Measurements from ENCODE around the genes PIK3CA and GNB4.

- PRO-cap: no peak
- RRBS, 2 experiments: no CpG with 5 or more reads among the region's 7 CpGs
These were observed 417.2 kb upstream of the NAALADL2 start for GRCh38 chr3:174441867-174442373.

GRCh38 chr3:176361917-176362400 lies 835.3 kb downstream of the TBL1XR1 start:
- PRO-cap: no peak
- RRBS, 2 experiments: no CpG with 5 or more reads among the region's 20 CpGs

DNA sequence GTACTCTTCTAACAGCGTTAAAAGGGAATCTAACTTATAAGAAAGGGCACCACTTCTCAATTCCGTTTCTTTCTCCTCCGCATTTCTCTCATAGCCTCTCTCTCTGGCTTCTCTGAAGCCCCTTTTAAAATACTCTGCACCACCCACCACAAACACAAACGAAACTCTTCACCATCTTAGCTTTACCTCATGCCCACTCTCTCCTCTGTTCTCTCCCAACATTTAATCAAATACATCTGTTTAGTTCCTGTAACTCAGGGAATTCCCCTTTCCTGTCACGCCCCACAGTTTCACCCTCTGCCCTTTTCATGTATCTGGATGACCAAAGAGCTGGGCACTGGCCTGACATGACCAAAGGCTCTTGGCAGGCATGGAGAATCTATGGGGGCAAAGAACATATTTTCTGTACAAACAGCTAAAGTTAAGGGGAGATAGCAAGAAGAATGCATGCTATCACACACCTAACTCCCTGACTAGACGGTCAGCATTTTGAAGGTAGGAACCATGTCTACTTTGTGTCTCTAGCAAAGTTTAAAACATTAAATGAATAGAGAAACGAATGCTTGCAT lies 270.0 kb downstream of the TBL1XR1 start:
- PRO-cap: no peak
- RRBS, 2 experiments: no CpG with 5 or more reads among the region's 7 CpGs

GRCh38 chr3:177169925-177170552 lies 27.2 kb downstream of the TBL1XR1 start:
- PRO-cap: unidirectional peak, minus-strand start at chr3:177170137
- RRBS, 2 experiments: no CpG with 5 or more reads among the region's 3 CpGs

DNA sequence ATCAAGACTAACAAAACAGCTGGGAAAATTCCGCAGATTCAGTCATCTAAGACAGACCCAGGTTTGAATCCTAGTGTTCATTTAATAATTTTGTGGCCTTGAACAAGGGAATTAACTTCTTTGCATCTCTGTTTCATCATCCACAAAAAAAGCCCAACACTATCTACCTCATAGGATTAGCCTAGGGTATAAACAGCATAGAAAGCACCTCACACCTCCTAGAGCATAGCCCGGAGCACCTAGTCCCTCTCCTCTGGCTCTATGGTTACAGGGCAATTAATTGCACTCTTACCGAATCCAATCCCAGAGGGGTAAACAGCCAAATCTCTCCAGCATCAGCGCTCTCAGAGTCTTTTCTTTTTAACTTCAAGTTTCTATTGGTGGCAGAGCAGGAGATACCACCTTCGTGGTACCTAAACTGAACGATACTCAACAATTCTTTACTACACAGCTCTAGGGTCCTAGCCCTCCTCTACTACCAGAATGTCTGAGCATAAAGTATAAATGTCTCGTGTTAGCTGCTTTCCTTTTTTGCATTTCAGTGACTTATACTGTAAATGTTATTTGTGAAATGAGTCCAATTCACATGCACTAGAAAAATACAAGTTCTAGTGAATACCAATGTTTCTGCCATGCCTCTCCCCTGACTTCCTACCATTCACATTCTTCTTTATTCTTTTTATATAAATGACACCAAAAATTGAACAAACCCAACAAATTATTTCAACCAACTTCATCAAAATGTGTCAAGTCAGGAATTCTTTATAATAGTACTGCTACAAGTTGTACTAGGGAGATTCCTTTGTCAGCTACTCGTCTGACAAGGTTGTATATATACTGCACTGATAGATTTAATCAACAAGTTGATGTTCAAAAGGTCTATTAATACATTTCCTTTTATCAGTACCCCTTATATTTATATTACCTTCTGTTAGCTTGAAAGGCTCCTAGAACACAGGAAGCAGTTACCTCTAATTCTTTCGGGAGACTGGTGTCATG lies 3.2 kb downstream of the TBL1XR1 start:
- PRO-cap: no peak
- RRBS, 2 experiments: no CpG with 5 or more reads among the region's 9 CpGs

DNA sequence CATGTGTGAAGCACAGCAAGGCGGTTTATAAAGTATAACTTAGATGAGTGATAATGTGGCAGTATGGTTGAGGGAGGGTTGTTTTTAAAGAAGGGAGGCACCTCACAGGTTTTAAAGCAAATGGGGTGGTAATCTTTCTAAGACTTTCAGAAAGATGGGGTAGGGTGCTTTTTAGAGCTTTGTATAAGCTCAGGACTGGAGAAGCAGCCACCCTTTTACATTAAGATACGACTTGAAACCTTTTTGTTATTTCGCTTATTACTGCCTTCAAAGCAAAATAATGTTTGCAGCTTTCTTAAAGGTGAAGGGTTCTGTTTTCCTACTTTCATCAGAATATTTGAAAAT lies 1.1 kb upstream of the TBL1XR1 start:
- PRO-cap: no peak
- RRBS, 2 experiments: no CpG with 5 or more reads among the region's 3 CpGs

DNA sequence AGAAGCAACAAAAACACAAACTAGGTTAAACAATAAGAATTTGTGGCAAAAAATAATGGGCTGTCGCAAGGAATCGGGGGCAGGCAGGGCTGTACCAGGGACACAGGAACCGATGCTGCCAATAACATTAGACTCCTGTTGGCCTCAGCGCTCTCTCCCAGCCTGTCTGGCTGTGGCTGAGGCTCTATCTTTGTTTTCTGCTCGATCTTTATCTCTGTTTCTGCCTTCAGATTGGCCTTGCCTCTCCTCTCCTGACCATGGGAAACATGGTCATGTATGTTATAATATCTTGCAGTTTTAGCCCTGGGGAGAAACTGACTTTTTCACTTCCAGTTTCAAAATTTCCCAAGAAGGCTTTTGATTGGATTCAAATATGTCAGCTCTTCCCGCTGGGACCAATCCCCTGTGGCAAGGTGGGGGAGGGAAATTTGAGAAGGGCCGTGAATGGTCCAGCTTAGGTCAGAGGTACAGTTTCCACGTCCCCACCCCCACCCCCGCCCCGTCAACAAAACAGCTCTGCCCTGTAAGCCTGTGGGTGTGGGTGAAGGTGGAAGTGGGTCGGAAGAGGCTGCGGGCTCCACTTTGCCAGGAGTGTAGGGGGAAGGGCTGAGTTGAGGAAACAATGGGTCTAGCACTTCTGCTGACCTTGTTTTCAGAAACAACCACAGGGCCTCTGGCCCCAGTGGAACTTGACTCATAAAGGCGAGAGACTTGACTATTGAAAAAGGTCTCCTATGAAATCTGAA lies 161.1 kb upstream of the TBL1XR1 start:
- PRO-cap: no peak
- RRBS, 2 experiments: no CpG with 5 or more reads among the region's 13 CpGs

- PRO-cap: no peak
- RRBS, 2 experiments: no CpG with 5 or more reads among the region's 3 CpGs
These were observed 250.7 kb upstream of the TBL1XR1 start for GRCh38 chr3:177447872-177448395.

DNA sequence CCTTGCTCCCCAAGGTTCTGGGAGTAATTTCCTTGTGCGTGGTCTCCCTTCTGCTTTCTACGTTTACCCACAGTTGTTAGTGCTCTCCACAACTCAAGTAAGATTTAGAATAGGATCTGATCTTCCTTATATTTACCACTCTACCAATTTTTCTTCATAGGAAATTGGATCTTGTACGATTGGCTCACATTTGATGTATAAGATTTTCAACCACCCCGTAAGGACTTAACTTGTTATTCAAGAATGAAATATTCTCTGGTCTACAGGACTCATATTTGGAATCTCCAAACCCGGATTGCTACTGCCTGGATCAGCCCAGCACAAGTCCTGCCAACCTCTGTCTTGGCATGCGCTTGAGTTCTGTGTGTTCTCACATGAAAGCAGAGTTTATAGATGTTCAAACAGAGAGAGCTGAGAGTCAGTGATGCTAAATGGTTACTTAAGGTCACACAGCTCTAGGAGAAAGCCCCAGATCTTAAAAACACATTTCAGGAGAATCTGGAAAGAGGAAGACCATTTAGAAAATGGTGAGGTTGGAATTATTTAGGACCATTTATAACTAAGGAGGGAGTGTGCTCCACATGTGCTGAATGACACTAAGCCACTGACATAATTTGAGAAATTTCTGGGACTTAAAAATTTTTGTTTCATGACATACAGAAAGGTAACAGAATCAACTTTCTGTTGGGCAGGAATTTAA lies 268.0 kb upstream of the TBL1XR1 start:
- PRO-cap: no peak
- RRBS, 2 experiments: no CpG with 5 or more reads among the region's 6 CpGs

DNA sequence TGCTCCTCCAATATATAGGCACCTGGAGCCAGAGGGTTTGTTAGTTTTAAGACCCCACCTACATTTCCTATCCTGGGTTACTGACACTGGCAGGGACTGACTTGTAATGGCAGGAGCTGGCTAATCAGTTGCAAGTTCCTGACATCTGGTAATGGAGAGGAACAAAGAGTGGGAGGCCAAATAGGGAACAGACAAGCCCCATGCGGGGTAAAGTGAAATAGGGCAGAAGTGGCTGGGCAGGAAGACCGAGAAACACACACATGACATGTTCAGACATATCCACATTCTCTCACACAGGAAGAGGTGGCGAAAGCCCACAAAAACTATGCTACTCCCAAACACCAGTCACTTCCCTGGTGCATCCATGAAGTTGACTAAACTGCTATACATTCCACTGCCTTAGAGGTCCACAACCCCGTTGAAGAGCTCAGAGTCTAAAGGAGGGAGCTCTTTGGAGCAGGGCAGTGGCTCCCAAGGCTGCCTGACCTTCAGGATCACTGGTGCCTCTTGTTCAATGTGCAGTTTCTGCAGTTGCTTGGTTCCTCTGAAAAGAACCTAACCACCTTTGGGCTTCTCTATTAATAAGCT lies 394.1 kb upstream of the TBL1XR1 start:
- PRO-cap: no peak
- RRBS, 2 experiments: no CpG with 5 or more reads among the region's 4 CpGs

- PRO-cap: no peak
- RRBS, 2 experiments: no CpG with 5 or more reads among the region's 4 CpGs
These were observed 81.4 kb upstream of the KCNMB2 start for GRCh38 chr3:178454846-178455158.

DNA sequence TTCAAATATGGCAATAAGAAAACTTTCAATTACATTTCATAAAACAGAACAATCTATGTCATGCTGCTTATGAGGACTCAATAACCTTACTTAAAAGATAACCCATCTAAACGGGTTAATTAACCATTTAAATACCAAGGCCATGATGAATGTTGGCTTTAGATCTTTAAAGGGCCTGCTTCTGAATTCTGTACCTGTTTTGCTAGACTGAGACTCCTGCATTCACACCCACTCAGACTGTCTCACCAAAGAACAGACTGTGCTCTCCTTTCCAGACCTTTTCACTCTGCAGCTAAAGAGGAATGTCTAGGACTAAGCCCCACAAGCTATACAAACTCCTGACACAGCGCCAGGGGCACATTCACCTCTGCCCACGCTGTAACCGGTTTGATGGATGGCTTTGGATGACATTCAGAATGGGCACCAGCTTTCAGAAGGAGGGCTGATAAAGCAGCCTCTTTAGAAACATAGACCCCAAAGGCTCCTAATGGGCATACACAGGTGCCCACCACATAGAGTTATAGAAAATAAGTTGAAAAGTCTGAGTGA lies 200.0 kb downstream of the KCNMB2 start:
- PRO-cap: no peak
- RRBS, 2 experiments: no CpG with 5 or more reads among the region's 4 CpGs

DNA sequence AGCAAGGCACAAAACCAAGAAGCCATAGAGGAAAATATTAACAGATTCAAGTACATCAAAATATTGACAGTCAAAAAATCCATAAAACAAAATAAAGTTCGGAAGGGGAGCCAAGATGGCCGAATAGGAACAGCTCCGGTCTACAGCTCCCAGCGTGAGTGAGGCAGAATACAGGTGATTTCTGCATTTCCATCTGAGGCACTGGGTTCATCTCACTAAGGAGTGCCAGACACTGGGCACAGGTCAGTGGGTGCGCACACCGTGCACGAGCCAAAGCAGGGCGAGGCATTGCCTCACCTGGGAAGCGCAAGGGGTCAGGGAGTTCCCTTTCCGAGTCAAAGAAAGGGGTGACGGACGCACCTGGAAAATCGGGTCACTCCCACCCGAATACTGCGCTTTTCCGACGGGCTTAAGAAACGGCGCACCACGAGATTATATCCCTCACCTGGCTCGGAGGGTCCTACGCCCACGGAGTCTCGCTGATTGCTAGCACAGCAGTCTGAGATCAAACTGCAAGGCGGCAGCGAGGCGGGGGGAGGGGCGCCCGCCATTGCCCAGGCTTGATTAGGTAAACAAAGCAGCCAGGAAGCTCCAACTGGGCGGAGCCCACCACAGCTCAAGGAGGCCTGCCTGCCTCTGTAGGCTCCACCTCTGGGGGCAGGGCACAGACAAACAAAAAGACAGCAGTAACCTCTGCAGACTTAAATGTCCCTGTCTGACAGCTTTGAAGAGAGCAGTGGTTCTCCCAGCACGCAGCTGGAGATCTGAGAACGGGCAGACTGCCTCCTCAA lies 211.6 kb downstream of the ZMAT3 start:
- PRO-cap: no peak
- RRBS, 2 experiments: no CpG with 5 or more reads among the region's 32 CpGs

DNA sequence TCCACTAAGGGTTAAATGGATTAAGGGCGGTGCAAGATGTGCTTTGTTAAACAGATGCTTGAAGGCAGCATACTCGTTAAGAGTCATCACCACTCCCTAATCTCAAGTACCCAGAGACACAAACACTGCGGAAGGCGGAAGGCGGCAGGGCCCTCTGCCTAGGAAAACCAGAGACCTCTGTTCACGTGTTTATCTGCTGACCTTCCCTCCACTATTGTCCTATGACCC lies 38.5 kb downstream of the ZMAT3 start:
- PRO-cap: no peak
- RRBS, 2 experiments: no CpG with 5 or more reads among the region's 6 CpGs

DNA sequence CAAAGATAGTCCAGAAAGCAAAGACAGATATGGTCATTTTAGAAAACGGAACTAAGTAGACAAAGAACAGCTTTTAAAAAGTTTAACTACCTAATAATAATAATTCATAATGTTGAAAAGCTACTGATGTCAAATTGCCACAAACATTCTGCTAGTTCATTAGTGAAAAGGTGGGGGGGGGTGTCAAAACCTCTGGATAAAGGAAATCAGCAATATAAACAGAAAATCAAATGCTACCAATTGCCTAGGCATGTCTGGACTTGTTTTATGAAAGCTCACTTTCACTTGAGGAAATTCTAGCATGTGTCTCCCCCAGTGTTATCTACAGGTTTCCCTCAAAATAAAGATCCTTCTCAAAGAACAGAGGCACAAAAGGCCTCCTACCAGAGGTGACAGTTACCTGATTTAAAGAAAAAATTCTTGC lies 1.7 kb downstream of the ZMAT3 start:
- PRO-cap: no peak
- RRBS, 2 experiments: no CpG with 5 or more reads among the region's 1 CpG

GRCh38 chr3:179147895-179148908 lies at the start of gene PIK3CA:
Gene PIK3CA, plus strand, starts transcription at chr3:179148357.
- PRO-cap: bidirectional peak, plus-strand start at chr3:179148084, minus-strand start at chr3:179147965; unidirectional peak, plus-strand start at chr3:179148357; unidirectional peak, minus-strand start at chr3:179148621; unidirectional peak, minus-strand start at chr3:179148762
- RRBS, 2 experiments: 1 to 3% methylated on average over 12 of the region's 97 CpGs

GRCh38 chr3:179323575-179324177 lies 845 bp downstream of the ZNF639 start:
- PRO-cap: bidirectional peak, plus-strand start at chr3:179323978, minus-strand start at chr3:179323692
- RRBS, 2 experiments: under 1 to 2% methylated on average over 13 of the region's 42 CpGs

- PRO-cap: no peak
- RRBS, 2 experiments: no CpG with 5 or more reads among the region's 3 CpGs
These were observed 11.8 kb downstream of the ZNF639 start for GRCh38 chr3:179334467-179335117.

DNA sequence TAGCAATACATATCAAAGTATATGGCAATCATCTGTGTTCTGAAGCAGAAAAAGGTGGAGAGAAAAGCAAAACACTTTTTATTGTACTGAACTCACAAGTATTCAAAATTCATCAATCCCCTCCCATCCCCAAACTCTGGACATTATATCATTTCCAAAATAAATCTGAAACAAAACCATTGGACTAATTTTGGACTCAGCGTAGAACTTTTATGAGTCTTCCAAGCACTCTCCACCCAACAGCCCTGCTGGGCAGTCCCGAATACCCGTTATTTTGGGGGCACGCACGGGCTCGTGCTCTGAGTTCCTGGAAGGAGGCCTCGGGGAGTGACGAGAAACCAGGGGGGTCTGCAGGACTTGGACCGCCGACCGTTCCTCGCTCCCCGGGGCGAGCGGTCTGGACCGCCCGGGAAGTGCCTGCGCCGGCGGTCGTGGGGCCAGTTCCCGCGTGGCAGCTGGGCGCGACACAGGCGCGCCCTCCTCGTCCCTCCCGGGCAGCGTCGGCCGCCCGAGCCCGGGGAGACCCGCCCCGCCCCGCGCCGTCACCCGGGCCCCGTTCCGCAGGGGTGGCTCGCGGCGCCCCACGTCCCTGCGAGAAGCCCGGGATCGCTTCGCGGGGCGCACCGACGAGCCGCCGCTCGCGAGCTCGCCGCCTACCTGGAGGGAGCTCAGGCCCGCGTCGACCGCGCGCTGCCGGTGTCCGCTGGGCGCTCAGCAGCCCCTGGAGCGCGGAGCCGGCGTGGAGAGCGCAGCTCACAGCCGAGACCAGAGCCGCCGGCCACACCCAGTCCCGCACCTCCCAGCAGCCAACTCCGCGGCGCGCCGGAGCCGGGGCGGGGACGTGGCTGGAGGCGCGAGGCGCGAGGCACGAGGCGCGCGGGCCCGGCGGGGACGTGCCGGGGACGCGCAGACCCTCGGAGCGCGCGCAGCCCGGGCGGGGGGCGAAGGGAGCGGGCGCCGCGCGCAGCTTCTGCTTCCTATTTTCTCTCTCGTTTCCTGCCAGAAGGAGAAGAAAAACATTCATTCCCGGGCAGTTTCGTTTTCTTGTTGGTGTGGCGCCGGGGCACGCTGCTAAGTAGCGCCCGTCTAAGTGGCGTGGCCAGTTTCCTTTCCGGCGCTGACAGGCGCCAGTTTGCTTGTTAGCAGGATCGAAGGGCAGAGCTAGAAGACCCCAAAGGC lies at the start of gene GNB4:
Gene GNB4, minus strand, starts transcription at position 782 of the 1,179 bp plus-strand sequence.
- PRO-cap: bidirectional peak, plus-strand start at position 440 of the sequence, minus-strand start at position 208 of the sequence; bidirectional peak, plus-strand start at position 1,040 of the sequence, minus-strand start at position 814 of the sequence
- RRBS, 2 experiments: 2 to 3% methylated on average over 58 to 73 of the region's 125 CpGs

- PRO-cap: no peak
- RRBS, 2 experiments: no CpG with 5 or more reads among the region's 13 CpGs
These were observed 28.1 kb downstream of the USP13 start for GRCh38 chr3:179680916-179681382.

All from astrocyte (in vitro differentiated cells and primary cell).